LHCN-M2 (cell line): ENCODE measurements around the gene EXOSC5.

DNA sequence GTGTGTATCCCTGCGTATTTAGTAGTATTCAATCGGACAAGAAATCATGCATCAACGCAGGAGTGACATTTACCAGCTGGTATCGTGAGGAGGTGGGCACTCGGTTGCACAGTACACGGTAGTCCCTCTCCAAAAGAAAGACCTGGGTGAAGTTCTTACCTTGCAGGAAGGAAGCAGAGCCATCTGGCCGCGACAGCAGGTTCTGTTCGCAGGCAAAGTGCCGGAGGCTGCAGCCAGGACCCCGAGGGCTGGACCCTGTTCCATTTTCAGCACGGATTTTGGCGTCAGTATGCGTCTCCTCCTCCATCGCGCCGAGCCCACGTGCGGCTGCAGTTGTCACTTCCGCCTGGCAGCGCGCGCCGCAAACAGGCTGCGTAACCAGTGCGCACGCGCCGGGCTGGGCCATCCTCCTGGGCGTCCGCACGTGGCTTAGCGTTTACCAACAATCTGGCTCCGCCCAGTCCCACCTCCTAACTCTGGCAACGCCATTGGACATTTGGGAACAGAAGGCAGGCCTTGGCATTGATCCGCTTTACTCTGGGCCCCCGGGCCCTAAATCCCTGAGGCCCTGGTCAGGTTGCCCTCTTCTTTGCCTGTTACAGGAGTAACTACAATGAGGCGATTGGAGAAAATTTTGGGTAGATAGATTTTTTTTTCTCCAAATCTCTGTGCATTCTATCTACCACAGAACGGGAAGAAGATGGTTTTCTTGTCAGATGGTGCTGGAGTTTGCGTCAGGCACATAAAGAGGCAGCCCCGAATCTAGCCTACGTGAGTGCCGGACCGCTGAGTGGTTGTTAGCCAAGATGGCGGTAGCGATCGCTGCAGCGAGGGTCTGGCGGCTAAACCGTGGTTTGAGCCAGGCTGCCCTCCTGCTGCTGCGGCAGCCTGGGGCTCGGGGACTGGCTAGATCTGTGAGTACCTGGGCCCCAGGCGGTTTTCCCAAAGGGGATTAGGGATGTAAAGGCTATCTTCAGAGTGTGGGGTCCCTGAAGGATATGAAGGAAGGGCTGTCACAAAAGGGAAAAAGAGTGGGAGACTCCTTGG, at the start of gene EXOSC5:
TSS of gene EXOSC5 (minus strand) at position 338 of the 1,047 bp plus-strand sequence.
- RAMPAGE, long total RNA = start-site peak on the minus strand centred at position 334 of the sequence, 10 bp wide, 69 reads

GRCh38 chr19:41411899-41412459, 14.4 kb downstream of the BCKDHA start:
- RAMPAGE, long total RNA = no peak

GRCh38 chr19:41426905-41427256, 293 bp downstream of the B3GNT8 start:
- RAMPAGE, long total RNA = no peak

GRCh38 chr19:41432802-41433473, 5.8 kb upstream of the B3GNT8 start:
- RAMPAGE, long total RNA = no peak

- RAMPAGE, long total RNA = no peak
These were observed 35.5 kb downstream of the ERICH4 start for GRCh38 chr19:41478468-41478771.

GRCh38 chr19:41637579-41637957, 10.7 kb upstream of the CEACAM4 start:
- RAMPAGE, long total RNA = no peak

DNA sequence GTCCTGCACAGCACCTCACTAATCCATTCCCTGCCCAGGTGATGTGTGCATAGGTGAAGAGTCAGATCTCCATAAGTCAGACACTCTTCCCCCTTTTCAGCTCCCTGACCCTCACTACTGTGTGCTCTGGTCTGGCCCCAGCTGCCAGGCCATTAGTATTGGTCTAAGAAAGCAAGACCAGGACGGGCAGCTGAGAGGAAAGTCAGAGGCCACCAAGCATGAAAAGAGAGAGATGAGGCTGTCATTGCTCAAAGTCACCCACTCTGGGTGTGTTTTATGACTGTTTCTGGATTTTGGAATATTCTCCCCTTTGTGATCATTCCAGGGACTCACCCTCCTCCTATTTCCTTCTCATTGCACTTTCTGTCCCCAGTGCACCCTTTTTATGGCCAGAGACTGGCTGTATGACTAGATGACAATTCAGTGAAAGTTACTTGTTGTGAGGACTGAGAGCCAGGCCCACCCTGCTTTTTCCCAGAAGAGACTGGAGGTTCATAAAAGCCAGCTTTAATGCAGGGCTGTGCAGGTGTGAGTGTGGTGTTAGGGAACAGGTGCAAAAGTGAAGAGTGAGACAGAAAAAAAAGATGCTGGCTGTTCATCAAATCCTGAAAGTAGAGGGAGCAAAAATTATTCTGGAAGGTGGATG, 17.4 kb downstream of the CEACAM7 start:
- RAMPAGE, long total RNA = no peak

GRCh38 chr19:41714240-41714920, 6.0 kb downstream of the CEACAM5 start:
- RAMPAGE, long total RNA = no peak

DNA sequence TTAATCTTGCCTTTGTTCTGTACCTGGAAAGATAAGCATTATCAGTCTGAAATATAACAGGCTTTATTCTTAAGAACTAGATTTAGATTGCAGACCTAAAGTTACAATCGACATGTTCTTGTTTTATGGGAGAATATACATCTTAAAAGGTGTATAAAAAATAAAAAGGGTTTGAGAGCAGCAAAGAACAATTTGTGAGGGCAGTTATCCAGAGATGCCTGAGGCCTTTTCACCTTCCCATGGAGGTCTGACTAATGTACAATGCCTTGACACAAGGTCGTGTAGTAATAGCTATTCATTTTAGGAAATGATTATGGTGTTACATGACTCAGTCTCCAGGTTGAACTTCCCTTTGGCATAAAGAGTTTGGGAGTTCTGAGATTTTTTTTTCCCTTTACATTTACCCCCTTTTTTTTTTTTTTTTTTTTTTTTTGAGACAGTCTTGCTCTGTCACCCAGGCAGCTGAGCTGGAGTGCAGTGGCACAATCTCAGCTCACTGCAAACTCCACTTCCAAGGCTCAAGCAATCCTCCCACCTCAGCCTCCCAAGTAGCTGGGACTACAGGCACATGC, 20.1 kb downstream of the CEACAM6 start:
- RAMPAGE, long total RNA = no peak

- RAMPAGE, long total RNA = no peak
These were observed 12.5 kb downstream of the CEACAM3 start for GRCh38 chr19:41808755-41809356.

- RAMPAGE, long total RNA = no peak
These were observed 5.8 kb downstream of the ARHGEF1 start for GRCh38 chr19:41888759-41889200.

- RAMPAGE, long total RNA = no peak
These were observed 19.0 kb downstream of the ERFL start for GRCh38 chr19:41908928-41910068.

DNA sequence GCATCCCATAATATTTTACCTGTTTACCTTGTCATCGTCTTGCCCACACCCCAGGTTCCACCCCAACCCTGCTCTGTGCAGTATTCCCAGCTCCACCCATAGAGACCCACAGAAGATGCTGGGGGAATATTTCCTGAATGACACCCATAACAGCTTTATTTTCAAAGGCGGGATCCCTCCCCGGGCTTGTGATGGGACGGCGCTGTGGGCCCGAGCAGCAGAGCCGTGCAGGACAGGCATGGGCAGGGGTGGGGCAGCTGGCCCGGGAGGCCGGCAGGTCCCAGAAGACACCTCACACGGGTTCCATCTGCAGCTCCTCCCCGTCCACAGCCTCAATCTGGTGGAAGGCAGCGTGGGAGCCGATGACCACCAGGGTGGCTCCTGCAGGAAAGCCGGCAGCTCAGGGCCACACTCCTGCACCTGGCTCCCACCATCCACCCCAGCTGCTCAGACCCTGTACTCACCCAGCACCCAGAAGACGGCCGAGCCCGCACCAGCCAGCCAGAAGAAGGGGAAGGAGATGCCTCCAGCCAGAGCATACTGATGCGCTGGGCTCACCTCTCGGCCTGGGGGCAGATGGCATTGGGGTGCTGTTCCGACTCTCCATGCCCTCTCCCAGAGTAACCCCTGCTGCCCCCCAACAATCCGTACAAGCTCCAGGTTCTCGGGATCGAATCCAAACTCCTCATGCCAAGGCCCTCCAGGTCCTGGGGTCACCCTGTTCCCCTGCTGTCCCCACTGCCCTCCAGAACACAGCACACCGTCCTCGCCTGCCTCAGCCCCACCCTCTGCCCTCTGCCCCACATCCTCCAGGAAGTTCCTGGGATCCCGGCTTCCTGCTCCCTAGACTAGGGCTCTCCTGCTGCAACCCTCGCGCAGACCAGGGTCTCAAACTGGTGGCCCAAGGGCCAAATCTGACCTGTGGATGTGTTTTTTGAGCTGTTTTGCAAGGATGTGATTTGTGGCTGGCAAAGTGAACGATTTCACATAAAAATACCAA, 2.3 kb downstream of the RABAC1 start:
- RAMPAGE, long total RNA = no peak

DNA sequence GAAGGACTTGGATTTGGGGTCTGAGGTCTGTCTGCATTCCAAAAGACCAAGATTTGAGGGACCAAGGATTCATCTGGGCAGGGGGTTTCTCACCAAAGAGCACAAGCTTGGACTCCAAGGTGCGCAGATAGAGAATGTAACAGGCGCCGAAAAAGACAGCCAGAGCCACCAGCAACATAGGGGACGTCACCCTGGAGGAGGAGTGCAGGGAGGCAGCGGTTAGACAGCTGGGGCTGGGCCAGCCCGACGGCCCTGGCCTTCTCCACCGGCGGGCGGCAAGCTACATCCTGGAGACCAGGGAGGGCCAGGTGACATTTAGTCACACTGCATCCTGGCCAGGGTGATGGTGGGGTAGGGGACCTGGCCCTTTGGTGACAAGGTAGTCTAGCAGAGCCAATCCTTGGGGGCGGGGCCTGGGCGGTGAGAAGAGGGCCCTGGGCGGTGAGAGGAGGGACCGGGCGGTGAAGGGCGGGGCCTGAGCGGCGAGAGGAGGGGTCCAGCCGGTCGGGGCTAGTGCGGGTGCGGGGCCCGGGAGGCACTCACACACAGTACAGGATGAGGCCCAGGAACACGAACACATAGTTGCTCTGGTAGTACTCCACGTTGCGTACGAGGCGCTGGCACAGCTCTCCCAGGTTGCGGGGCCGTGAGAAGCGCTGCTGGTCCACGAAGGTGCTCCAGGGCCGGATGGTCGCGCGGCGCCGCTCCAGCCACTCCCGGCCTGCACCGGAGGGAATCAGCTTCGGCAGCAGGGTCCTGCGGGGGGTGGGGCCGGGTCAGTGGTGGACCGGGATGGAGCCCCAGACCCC, 724 bp downstream of the RABAC1 start:
- RAMPAGE, long total RNA = no peak

GRCh38 chr19:41965990-41966630, 7.0 kb upstream of the RABAC1 start:
- RAMPAGE, long total RNA = no peak

GRCh38 chr19:42068246-42068655, 1.8 kb downstream of the GRIK5 start:
- RAMPAGE, long total RNA = no peak

DNA sequence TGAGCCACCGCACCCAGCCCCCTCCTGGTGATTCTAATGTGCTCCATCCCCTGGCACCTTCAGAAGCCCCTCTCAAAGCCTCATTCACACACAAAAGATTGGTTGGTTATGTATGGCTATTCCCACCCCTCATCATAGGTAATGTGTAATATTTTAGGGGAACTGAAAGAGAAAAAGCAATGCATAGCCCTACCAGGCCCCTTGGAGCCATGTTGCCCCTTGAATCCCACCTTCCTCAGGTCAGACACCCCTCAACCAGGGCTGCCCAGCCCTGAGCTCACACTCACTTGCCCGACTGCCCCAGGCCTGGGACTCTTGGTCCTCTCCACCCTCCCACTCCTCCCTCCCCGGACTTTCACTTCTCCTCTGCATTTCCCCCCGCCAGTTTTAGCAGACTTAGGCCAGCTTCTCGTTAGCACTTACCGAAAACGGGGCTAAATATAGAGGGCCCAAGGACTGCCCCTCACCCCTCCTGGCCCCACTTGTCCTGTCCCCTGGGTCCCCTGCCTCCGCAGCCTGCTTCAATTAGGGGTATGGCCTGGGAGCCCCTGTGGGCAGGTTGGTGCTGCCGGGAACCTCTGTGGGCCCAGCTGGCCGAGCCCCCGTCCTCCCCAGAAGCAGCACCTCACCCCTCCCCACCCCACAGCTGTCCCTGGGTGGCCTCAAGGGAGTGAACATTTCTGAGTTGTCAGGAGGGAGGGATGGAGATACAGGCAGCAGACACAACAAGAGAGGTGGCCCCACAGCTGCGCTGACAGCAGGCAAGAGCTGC, 2.9 kb downstream of the POU2F2 start:
- RAMPAGE, long total RNA = no peak

GRCh38 chr19:42198997-42199255, 18.6 kb downstream of the DEDD2 start:
- RAMPAGE, long total RNA = no peak

- RAMPAGE, long total RNA = no peak
These were observed 9.0 kb downstream of the DEDD2 start for GRCh38 chr19:42208474-42208914.

GRCh38 chr19:42212917-42213285, 4.6 kb downstream of the DEDD2 start:
- RAMPAGE, long total RNA = no peak